Neural cell (in vitro differentiated cells): ENCODE data around the genes CLIC2, F8A2 and H2AB3.

GRCh38 chrX:154735501-154736103 lies 15.3 kb downstream of the GAB3 start:
- RAMPAGE, long total RNA, result no peak

GRCh38 chrX:154748921-154749839 lies 1.7 kb downstream of the GAB3 start:
- RAMPAGE, long total RNA, result no peak

- RAMPAGE, long total RNA, result no peak
Observed at GRCh38 chrX:154749863-154750908, 691 bp downstream of the GAB3 start.

DNA sequence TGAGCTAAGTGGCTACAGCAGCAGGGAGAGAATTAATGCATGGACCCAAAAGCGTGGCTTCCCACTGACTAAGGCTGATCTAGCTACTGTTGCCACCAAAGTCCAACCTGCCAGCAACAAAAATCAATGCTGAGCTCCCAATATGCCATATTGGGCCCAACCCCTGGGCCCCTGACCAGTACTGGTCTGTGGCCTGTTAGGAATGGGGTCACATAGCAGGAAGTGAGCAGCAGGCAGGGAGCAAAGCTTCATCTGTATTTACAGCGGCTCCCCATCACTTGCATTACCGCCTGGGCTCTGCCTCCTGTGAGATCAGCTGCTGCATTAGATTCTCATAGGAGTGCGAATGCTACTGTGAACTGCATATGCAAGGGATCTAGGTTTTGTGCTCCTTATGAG lies 15.2 kb downstream of the F8 start:
- RAMPAGE, long total RNA, result no peak

DNA sequence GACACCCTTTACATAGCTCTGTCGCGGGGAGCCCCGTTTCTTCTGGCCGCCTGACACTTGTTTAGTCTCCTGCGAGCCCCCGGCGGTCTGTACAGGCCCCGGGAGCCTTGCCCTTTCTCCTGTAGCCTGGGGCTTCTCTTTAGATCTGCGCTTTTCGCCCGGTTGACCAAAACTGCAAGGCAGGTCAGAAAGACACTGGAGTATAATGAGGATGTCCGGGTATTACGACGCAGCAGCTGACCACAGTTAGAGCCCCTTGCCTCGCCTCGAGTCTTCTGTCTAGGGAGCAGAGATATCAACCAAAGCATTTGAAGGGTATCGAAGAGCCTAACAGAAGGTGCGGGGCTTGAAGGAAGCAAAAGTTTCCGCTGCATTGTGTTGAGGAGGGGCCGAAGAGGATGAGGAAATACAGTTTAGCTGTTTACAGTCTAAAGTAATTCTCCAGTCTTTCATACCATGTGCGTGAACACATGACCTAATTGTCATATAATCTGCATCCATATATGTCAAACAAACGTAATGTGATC lies 525 bp downstream of the BRCC3 start:
- RAMPAGE, long total RNA, result no peak

DNA sequence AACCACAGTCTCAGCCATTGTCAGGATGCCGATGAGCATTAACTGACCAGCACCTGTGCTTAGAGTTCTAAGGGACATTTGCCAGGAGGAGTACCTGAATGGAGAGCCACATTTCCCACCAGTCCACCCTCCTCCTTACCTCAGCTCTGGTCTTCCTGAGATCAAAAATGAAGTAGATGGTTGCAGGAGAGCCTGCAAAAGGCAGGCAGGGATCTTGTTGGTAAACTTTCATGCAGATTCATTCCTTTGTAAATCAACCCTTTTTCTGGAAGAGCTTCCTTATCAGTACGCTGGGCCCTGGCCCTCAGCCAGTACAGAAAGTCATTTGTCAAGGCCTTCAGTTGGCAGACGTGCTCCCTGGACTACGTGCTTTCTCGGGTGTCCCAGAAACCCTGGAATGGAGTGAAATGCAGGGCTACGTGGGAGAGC lies 68.7 kb upstream of the VBP1 start:
- RAMPAGE, long total RNA, result no peak

- RAMPAGE, long total RNA, result no peak
Observed at GRCh38 chrX:155334354-155334893, at the start of gene CLIC2. Gene CLIC2, minus strand, starts transcription at chrX:155334614.

GRCh38 chrX:155381871-155382290 lies at the start of gene F8A2:
Gene F8A2, plus strand, starts transcription at chrX:155382095.
- RAMPAGE, long total RNA, result no peak

GRCh38 chrX:155459798-155460156 lies at the start of gene H2AB3:
Gene H2AB3, minus strand, starts transcription at chrX:155460005.
- RAMPAGE, long total RNA, result no peak